ENCODE results near the genes PA2G4, MIP, STAT6 and LRP1.

DNA sequence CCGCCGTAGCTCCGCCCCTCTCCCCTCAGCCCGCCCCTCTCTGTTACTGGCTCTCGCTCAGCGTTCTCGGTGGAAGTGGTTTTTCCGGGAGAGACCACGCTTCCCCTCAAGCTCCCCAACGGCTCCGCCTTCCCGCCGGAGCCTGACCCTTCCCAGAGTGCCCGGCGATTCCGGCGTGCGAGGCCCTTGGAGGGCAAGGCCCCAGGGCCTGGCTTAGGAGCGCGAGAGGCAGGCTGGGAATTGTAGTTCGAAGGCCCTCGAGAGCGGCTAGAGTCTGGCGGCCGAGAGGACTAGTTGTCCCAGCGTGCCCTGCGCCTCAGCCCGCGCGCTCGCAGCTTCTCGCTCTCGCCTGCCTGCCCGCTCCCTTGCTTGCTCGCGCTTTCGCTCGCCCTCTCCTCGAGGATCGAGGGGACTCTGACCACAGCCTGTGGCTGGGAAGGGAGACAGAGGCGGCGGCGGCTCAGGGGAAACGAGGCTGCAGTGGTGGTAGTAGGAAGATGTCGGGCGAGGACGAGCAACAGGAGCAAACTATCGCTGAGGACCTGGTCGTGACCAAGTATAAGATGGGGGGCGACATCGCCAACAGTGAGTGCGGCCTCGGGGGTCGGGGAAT is at the start of gene PA2G4:
TSS of gene PA2G4 (plus strand) at position 319 of the 613 bp plus-strand sequence.
- PRO-cap, 3 experiments: peak in 3 of 3 experiments; most common plus-strand start position 297 of the sequence (in 3); most common minus-strand start position 144 of the sequence (in 3)

GRCh38 chr12:56126668-56127378 is 1.2 kb upstream of the ESYT1 start:
- PRO-cap, 3 experiments: no peak in any of the 3 experiments

DNA sequence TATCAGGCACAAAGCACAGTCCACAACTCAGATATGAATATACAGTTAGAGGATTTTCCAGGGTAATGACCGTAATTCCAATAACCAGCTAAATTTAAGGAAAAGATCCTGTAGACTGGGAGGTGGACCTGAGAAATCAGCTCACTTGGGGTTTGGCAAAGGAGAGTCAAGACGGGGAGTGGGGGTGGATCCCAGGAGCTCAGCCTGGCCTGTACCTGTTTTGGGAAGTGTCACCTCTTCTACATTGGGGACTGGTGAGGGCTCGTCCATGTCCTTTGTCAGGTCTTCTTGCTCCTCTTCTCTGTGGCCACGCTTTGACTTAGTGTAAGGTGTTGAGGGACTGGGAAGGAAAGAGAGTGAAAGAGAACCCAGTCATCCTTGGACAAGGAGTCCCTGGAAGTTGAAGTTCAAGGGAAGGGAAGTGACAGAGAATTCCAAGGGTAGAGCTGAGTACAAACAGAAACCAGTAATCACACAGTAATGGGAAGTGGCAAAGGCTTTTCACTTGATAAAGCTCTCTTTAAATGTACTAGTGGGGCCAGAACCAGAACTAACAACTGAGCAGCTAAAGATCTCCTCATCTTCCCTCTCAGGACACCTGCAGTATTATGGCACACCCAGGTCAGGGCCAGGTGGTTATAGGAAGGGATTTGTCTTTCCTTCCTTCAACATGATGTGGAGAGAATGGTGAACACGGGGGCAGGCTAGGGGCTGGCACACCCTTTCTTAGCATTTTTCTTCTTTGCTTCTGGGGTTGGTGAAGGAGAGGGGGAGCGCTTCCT is 8.3 kb downstream of the SMARCC2 start:
- PRO-cap, 3 experiments: no peak in any of the 3 experiments

GRCh38 chr12:56188213-56188507 is 1.1 kb downstream of the SMARCC2 start:
- PRO-cap, 3 experiments: peak in 2 of 3 experiments; most common plus-strand start chr12:56188383 (in 1)

DNA sequence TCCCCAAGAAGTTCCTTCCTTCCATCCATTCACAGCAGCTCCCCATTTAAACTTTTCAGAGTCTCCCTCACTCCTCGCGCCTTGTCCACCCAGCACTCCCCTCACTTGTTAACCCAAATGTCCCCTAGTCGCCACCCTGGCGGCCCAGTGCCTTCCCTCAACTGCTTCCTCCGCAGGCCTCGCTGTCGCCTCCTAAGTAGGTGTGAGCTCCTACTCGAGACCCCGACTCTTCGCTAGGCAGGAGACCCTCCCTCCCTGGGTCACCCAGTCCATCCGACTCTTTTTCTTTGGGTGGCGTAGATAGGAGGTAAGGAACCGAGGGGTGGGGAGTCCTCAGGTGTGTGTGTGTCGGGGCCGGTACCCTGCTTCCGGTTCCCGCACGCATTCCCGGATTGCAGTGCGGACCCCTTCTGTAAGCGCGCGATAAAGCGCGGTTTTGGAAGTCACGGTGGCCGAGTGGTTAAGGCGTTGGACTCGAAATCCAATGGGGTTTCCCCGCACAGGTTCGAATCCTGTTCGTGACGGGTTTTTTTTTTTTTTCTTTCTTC is 713 bp upstream of the SMARCC2 start:
- PRO-cap, 3 experiments: peak in 3 of 3 experiments; most common plus-strand start position 384 of the sequence (in 2); most common minus-strand start position 194 of the sequence (in 2)

- PRO-cap, 3 experiments: no peak in any of the 3 experiments
Observed at GRCh38 chr12:56196786-56197147, 7.5 kb upstream of the SMARCC2 start.

DNA sequence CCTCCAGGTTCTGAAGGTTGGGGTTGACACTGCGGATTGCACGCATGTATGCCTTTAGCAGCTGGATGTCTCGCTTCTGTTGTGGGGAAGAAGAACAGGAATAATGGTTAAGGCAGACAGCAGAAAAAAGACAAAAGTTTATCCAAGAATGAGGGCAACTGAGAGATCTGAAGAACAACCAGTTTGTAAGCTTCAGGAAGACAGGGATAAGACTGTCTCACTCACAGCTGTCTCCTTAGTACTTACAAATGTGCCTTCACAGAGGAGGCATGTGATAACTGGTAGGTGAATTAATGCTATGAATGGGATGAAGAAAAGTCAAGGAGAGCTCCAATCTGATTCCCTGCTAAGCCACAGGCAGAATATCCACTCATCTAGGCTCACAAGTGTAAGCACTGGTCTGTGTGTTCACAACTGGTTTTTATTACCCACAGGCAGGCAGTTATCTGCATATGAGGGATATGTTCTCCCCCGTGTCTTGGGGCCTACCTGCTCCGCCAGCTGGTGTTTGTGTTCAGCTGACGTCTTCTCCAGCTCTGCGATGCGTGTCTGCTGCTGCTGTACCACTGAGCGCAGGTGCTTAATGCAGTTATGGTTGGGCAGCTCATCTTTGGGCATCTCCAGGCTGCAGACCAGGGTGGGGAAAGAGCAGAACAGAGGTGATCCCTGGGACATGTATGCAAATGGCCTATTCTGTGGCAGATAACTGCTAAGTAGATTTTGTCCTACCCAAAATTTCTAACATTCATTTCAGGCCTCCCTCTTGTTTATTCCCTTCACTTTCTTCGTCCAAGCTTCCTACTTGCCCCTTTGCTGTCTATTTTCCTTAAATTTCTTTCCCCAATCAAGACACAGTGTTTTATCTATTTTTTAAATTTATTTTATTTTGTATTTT is 13.8 kb downstream of the RNF41 start:
- PRO-cap, 3 experiments: no peak in any of the 3 experiments

DNA sequence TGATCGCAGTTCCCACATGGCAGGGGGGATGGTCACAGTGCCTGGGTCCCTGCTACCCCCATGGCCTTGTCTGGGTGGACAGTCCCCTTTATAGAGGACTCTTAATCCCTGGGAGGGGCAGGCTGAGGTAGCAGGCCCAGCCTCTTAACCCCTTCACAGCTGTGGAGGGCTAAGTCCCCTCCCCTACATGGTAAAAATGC is at the start of gene MIP:
TSS of gene MIP (minus strand) at position 62 of the 200 bp plus-strand sequence.
- PRO-cap, 3 experiments: no peak in any of the 3 experiments

- PRO-cap, 3 experiments: no peak in any of the 3 experiments
Observed at GRCh38 chr12:56464682-56464987, 3.7 kb upstream of the SPRYD4 start.

DNA sequence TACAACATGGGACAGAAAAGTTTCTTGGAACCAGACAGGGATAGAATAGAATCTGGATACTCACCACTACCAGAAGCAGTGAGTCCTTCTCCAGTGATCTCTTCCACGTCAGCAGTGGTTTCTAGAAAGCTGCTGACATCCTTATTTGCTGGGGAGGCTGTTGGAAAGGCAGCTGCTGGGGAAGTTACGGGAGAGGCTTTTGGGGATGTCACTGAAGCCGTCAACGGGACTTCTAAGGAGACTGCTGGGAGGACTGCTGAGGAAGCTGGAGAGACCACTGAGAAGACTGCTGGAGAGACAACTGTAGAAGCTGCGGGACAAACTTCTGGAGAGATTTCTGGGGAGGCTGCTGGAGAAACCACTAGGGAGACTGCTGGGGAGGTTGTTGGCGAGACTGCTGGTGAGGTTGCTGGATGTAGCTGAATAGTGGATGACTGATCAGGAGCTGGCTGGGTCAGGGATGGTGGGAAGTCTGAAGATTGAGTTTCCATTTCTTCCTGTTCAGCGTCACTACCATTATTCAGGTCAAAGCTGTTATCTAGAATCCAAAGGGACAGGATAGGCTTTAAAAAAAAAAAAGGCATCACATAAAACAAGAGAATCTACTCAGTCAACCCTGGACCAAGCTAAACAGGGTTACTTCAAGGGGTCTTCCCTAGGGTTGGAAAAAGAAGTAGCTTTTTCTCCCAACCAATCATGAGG is 18.3 kb downstream of the BAZ2A start:
- PRO-cap, 3 experiments: no peak in any of the 3 experiments

GRCh38 chr12:56628549-56629454 is 1.3 kb downstream of the BAZ2A start:
- PRO-cap, 3 experiments: no peak in any of the 3 experiments

DNA sequence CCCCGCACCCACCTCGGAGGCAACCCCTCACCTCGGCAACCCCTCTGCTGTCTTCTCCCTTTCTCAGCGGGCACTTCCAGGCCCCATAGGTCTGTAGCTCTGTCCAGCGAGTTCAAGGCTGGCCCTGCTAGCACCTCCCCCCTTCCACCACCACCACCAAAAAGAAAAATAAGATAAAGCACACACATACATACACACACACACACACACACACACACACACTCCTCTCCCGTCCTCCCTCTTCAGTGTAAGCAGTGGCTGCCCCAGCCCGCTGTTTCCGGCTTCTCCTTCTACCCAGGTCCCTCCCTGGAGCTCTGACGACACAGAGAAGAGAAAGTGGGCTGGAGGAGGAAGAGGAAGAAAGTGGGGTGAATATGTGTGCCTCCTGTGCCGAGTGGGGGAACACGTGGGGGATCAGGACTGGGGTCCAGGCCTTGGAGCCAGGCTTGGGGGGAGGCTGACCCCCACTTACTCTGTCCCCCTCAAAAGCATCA is at the start of gene STAT6:
TSS of gene STAT6 (minus strand) at position 265 of the 494 bp plus-strand sequence.
- PRO-cap, 3 experiments: peak in 3 of 3 experiments; most common plus-strand start position 245 of the sequence (in 2); most common minus-strand start position 279 of the sequence (in 2)

GRCh38 chr12:57128193-57129235 is at the start of gene LRP1:
Gene LRP1, plus strand, starts transcription at chr12:57128483.
- PRO-cap, 3 experiments: peak in 3 of 3 experiments; most common plus-strand start chr12:57128483 (in 3); most common minus-strand start chr12:57128347 (in 3)

GRCh38 chr12:57185452-57186062 is 31.0 kb upstream of the NXPH4 start:
- PRO-cap, 3 experiments: no peak in any of the 3 experiments

DNA sequence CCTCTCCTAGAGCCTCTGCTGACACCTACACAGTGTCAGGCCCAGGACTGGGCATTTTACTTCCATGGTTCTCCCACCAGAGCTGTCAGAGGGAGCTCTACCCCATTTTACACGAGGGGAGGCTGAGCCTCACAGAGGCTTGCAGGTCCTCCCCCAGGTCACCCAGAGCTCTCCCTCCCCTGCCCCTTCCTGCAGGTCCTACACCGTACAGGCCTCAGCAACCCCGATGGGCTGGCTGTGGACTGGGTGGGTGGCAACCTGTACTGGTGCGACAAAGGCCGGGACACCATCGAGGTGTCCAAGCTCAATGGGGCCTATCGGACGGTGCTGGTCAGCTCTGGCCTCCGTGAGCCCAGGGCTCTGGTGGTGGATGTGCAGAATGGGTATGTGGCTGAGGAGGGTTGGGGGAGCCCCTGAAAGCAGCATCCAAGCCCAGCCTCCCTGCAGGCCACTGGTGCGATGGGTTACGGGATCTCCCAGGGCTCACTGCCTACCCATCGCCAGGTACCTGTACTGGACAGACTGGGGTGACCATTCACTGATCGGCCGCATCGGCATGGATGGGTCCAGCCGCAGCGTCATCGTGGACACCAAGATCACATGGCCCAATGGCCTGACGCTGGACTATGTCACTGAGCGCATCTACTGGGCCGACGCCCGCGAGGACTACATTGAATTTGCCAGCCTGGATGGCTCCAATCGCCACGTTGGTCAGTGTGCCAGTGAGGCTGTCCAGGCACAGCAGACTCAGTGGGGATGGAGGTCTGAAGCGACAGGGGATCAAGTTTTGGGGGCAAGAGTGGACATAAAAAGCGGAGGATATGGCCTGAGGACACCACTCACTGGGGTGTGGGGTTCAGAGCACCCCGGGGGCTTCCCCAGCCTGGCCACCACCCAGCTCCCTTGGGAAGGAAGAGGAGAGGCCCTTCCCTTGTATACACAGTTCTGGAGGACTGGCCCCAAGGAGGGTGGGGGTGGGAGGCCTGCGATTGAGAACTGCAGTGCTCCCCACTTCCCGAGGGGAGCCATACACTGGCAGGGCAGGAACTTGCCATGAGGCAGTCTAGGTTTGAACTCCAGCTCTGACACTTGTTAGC is 18.3 kb upstream of the NXPH4 start:
- PRO-cap, 3 experiments: no peak in any of the 3 experiments

DNA sequence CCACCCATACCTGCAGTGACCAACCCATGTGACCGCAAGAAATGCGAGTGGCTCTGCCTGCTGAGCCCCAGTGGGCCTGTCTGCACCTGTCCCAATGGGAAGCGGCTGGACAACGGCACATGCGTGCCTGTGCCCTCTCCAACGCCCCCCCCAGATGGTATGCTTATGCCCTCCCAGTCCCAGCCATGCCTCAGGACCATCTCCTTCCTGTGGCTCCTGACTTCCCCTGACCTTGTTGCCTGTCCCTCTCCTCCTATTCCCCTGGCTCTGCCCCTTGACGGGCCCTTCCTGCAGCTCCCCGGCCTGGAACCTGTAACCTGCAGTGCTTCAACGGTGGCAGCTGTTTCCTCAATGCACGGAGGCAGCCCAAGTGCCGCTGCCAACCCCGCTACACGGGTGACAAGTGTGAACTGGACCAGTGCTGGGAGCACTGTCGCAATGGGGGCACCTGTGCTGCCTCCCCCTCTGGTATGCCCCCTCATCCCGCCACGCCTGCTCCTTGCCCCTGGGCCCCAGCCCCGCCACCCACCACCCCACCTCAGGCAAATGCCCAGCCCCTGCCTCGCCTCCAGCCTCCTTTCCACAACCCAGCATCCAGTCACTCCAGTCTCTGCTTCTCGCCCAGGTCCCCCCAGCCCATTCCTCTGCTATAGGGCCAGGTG is 6.5 kb upstream of the NXPH4 start:
- PRO-cap, 3 experiments: no peak in any of the 3 experiments

- PRO-cap, 3 experiments: no peak in any of the 3 experiments
Observed at GRCh38 chr12:57211759-57212031, 4.9 kb upstream of the NXPH4 start.

GRCh38 chr12:57227708-57227972 is 1.9 kb upstream of the SHMT2 start:
- PRO-cap, 3 experiments: no peak in any of the 3 experiments

DNA sequence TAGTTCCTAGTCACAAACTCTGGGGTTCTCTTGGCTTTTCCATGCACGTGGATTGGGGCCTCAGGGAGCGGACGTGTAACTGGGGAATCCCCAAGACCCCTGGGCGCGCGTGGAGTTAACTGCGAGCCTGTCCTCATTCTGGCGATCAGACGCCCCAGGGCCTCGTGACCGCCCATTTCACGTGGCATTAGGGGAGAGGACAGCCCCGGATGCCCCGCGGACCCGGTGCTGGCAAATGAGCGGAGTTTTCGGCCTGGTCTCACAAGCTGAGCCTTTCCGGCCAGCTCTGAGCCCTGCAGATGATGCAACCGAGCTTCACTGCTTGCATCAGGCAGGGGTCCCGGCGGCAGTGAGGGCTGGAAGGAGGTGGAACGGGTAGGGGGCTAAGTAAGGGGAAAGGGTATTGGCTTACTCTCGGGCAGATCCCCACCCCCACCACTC is 379 bp downstream of the SHMT2 start:
- PRO-cap, 3 experiments: peak in 3 of 3 experiments; most common plus-strand start position 298 of the sequence (in 2); most common minus-strand start position 140 of the sequence (in 2)

DNA sequence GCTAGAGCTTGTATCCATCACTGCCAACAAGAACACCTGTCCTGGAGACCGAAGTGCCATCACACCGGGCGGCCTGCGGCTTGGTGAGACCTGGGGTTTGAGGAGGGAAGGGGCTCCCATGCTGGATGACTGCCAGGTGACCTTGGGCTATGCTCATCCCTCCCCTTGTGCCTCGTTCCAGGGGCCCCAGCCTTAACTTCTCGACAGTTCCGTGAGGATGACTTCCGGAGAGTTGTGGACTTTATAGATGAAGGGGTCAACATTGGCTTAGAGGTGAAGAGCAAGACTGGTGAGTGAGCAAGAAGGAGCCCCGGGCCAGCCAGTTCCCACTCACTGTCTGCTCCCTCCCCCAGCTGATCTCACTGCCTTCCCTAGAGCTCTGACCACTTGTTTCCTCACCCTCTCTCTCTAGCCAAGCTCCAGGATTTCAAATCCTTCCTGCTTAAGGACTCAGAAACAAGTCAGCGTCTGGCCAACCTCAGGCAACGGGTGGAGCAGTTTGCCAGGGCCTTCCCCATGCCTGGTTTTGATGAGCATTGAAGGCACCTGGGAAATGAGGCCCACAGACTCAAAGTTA is 3.0 kb downstream of the NDUFA4L2 start:
- PRO-cap, 3 experiments: no peak in any of the 3 experiments